ENCODE results near the genes C16orf46 and CDH13.

- CAGE, long polyA plus RNA = no peak
- RRBS = no CpG with 5 or more reads among the region's 4 CpGs
Observed at GRCh38 chr16:81004564-81005090, 2.1 kb downstream of the CMC2 start.

- CAGE, long polyA plus RNA = no peak
- RRBS = 2% methylated on average over 24 of the region's 58 CpGs
Observed at GRCh38 chr16:81076546-81077411, at the start of gene C16orf46. C16orf46 (minus strand) TSS chr16:81077238.

DNA sequence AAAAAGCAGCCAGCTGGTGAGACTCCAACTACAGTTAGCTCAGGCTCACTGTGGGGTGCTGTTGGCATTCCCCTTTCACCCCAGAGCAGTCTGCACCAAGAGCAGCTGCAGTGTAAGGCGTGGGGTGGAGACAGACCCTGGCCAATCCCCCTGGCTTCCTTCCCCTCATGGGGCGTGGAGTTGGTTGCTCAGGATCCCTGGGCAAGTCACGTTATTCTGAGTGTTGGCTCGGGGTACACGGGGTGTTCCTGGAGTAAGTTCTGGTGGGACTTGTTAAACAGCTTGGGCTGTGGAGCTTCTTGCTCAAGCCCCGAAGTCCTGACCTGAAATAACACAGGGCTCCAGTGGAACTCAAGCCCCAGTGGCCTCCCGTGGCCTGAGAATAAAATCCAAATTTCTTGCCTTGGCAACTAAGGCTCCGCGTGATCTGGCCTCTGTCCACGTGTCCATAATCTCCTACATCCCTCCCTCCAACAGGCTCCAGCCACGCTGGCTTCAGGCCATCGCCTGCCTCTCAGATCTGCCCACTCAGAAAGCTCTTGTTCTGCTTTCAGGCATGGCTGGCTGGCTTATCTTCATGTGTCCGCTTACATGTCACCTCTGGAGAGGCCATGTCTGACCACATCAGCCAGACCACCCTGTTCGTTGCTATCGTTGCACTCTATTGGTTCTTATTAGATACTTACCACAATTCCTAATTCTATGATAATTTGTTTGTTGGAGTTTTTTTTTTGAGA lies 49.3 kb upstream of the BCO1 start:
- CAGE, long polyA plus RNA = no peak
- RRBS = no CpG with 5 or more reads among the region's 15 CpGs

- CAGE, long polyA plus RNA = no peak
- RRBS = no CpG with 5 or more reads among the region's 13 CpGs
Observed at GRCh38 chr16:81458164-81459064, 13.8 kb downstream of the CMIP start.

DNA sequence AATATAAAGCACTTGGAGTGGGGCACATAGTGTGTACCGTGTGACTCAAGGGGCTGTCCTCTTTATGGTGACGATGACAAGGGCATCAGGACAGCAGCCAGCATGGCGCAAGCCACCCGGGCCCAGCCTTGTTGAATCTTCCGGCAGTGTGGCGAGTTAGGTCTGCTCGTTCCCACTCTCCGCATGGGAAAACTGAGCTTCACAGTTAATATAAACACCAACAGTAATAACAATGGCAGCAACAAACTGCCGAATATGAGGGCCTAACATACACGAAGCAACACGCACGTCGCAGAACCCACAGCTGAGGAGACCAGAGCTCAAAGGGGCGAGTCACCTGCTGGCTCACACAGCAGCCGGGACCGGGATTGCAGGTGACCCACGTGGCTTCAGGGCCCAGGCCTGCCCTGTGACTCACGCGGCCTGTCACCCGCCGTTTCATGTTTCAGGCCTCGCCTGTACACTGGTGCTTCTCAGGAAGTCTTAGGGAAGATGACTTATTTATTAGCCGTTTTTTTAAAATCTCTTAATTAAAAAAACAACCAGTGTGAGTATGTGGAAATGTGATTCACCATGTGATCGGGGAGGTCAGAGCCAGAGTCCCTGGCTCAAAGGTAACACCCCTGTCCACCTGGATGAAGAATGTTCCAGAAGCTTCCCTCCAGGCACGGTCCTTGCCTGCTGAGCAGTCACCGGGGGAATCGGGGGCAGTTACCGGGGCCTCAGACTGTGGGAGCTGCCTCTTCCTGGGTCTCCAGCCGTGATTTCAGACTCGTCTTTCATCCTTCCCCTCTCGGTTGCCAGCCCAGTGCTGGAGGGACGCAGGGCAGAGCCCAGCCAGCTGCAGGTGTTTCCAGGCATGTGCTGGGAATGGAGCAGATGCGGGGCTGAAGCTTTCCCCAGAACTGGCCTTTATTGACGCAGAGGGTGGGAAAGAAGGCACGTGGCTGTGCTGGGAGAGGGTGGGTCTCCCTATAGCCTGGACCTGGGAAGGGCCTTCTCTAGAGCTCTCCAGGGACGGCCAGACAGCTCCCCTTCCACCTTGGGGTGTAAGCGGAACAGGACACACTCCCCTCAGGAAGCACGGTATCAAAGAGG lies 49.2 kb downstream of the CMIP start:
- CAGE, long polyA plus RNA = no peak
- RRBS = no CpG with 5 or more reads among the region's 38 CpGs

DNA sequence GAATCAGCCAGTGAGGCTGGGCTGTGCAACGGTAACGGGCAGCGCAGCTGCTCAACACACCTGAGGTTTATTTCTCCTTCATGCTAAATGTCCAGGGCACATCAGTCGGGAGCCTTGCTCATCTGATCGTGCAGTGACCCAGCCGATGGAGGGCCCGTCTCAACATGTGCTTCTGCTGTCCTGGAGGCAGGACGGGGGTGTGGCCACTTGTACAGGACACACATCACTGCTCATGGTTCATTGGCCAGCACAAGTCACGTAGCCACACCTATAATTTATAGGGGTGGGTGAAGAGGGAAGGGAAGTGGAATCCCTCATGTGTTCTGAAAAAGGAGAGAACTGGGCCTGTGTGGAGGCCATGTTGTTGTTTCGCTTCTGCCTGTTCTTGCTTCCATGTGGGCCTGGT lies 60.4 kb downstream of the CMIP start:
- CAGE, long polyA plus RNA = no peak
- RRBS = no CpG with 5 or more reads among the region's 10 CpGs

GRCh38 chr16:81521976-81522874 lies 77.6 kb downstream of the CMIP start:
- CAGE, long polyA plus RNA = no peak
- RRBS = no CpG with 5 or more reads among the region's 11 CpGs

DNA sequence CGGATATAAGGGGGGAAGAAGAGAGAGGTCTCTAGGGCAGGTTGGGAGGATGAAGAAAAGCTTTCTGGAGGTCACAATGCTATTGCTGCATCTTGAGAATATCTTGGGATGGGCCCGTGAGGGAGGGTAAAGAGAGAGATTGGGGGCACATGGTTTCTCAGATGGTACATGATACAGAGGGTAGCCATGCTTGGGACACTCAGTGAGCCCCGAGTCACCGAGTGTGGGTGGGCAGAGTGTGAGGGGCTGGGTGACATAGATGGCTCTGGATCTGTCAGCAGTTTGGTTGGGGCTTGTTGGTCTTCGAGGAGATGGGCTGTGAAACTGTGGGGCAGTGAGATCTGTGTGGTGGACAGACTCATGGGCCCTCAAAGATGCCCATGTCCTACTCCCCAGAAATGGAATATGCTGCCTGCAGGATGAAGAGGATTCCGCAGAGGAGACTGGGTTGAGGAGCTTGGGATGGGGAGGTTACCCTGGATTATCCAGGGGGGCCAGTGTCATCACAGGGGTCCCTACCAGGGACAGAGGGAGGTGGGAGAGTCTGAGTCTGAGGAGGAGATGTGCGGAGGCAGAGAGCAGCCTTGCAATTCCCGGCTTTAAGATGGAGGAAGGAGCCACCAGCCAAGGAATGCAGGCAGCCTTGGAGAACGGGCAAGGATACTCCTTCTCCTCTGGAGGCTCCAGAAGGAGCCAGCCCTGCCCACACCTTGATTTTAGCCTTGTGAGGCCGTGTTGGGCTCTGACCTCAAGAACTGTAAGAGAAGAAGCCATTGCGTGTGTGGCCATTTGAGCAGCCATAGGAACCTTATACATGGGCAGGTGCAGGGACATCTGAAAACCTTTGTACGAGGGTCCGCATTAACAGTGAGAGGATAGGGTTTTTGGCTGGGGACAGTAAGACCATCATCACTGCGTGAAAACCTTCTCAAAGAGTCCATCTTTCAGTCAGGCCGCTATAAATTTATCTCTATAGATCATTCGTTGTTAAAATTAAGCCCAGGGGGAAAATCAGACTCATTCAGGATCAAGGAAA lies 84.9 kb downstream of the CMIP start:
- CAGE, long polyA plus RNA = no peak
- RRBS = no CpG with 5 or more reads among the region's 16 CpGs

- CAGE, long polyA plus RNA = no peak
- RRBS = no CpG with 5 or more reads among the region's 13 CpGs
Observed at GRCh38 chr16:81538869-81539415, 94.3 kb downstream of the CMIP start.

GRCh38 chr16:81552897-81553564 lies 108.4 kb downstream of the CMIP start:
- CAGE, long polyA plus RNA = no peak
- RRBS = 69% methylated on average over 4 of the region's 17 CpGs

DNA sequence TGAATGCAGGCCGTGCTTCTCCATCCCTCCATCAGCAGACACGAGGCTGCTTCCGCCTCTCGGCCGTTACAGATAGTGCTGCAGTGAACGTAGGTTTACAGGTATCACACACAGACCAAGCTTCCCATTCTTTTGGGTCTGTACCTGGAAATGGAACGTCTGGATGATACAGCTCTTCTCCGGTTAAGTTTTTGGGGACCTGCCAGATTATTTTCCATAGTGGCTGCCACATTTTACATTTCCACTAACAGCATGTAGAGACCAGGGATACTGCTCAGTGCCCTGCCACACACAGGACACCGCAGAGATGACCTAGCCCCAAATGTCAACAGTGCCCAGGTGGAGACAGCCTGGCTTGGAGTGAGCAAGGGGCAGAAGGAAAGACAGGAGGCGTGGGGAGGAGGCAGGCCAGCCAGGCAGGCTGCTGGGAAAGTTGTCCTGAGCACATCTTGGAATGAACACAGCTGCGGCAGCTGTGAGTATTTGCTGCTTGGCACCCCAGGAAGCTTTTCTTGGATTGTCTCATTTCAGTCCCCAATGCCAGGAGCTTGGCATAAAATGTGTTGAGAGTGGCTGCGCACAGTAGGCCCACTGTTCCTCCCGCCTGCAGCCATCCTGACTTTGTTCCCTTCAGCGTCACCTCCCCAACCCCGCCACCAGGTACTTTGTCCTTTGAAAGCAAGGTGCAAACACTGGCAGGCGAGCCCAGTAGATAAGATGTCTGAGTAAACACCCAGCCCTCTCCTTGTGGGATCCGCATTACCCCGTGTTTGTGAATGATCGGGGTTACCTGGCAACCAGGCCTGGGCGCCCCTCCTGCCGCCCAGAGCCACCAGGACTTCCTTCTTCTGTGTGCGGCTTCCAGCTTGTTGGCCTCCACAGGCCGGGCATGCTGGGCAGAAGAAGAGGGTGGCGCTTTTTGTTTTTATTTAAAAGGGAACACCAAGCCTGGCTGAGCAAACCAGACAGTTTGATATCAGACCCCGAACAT lies 113.9 kb downstream of the CMIP start:
- CAGE, long polyA plus RNA = no peak
- RRBS = no CpG with 5 or more reads among the region's 25 CpGs

- CAGE, long polyA plus RNA = no peak
- RRBS = no CpG with 5 or more reads among the region's 10 CpGs
Observed at GRCh38 chr16:81569328-81569837, 124.8 kb downstream of the CMIP start.

- CAGE, long polyA plus RNA = no peak
- RRBS = no CpG with 5 or more reads among the region's 18 CpGs
Observed at GRCh38 chr16:81650071-81650828, 128.8 kb upstream of the PLCG2 start.

GRCh38 chr16:81652160-81653333 lies 126.5 kb upstream of the PLCG2 start:
- CAGE, long polyA plus RNA = no peak
- RRBS = no CpG with 5 or more reads among the region's 29 CpGs

- CAGE, long polyA plus RNA = no peak
- RRBS = 63% methylated on average over 2 of the region's 26 CpGs
Observed at GRCh38 chr16:81679954-81680821, 98.9 kb upstream of the PLCG2 start.

GRCh38 chr16:81695345-81696132 lies 83.6 kb upstream of the PLCG2 start:
- CAGE, long polyA plus RNA = no peak
- RRBS = no CpG with 5 or more reads among the region's 9 CpGs

- CAGE, long polyA plus RNA = no peak
- RRBS = no CpG with 5 or more reads among the region's 16 CpGs
Observed at GRCh38 chr16:81710941-81711611, 68.0 kb upstream of the PLCG2 start.

DNA sequence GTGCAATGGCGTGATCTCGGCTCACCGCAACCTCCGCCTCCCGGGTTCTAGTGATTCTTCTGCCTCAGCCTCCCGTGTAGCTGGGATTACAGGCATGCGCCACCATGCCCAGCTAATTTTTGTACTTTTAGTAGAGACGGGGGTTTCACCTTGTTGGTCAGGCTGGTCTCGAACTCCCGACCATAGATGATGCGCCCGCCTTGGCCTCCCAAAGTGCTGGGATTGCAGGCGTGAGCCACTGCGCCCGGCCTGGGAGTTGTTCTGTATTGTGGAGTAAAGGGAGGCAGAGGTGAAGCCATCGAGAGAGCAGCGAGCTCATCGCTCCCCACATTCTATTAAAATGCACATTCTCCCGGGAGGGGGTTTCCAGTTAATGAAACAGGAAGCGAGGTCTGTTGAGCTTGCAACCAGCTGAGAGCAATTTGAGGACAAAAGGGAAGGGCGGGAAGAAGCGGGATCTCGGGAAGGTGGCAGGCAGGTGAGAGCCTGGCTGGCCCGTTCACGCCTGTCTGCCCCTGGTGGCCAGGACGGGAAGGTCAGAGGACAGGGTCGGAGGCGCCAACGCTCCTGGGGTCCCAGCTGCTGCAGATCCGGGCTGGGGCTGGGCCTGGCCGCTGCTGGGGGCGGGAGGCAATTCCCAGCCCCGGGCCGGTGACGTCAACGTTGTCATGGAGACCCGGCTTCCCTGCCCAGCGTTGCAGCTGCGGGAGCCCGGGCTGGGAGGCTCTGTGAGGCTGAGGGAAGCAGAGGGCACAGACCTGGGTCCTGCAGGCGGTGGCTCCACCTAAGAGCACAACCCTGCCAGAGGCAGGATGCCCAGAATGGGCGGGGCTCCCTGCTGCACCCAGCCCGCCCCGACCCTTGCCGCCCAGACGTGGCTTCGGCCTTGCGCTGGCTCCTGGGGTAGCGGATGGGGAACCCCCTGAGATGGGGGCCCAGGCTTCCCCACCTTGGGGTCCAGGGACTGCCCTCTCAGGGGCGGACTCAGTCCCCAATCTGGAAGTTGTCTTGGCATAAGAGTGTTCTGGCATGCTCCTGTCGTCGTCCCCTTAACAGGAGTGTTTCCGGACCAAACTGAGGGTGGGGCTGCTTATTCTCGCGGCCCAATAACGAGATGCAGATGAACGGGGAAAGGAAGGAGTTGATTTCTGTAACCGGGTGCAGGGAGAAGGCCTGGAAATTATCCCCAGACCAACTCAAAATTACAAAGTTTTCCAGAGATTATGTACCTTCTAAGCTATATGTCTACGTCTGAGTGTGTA lies 48.7 kb upstream of the PLCG2 start:
- CAGE, long polyA plus RNA = no peak
- RRBS = 10% methylated on average over 7 of the region's 59 CpGs

GRCh38 chr16:82067023-82067382 lies 31.9 kb downstream of the HSD17B2 start:
- CAGE, long polyA plus RNA = no peak
- RRBS = no CpG with 5 or more reads among the region's 3 CpGs

GRCh38 chr16:82626645-82627193 lies at the start of gene CDH13:
CDH13 (plus strand) TSS chr16:82626969.
- CAGE, long polyA plus RNA = no peak
- RRBS = 2% methylated on average over 11 of the region's 33 CpGs